Skin of body (tissue), 2 donors: Measurements from ENCODE around the gene TNIK.

GRCh38 chr3:171459918-171460654 lies at the start of gene TNIK:
TNIK (minus strand) TSS chr3:171460405.
- RAMPAGE, long total RNA: no peak

DNA sequence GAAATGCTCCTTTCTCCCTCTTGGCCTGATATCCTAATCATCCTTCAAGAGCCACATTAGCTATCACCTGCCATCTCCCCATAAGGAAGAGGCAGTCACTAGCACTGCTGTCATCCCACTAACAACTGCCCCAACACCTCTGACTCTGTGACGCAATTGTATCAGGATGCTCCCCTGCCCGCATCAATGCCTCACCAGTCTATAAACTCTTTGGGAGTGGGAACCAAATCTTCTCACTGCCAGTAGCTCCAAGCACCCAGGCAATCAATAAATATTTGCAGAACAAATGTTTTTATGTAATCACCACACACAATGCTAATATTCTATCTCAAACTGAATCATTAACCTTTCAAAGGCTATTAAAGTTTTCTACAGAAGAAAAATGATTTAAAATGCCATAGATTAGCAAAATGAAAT lies 131.4 kb downstream of the PLD1 start:
- RAMPAGE, long total RNA: no peak

DNA sequence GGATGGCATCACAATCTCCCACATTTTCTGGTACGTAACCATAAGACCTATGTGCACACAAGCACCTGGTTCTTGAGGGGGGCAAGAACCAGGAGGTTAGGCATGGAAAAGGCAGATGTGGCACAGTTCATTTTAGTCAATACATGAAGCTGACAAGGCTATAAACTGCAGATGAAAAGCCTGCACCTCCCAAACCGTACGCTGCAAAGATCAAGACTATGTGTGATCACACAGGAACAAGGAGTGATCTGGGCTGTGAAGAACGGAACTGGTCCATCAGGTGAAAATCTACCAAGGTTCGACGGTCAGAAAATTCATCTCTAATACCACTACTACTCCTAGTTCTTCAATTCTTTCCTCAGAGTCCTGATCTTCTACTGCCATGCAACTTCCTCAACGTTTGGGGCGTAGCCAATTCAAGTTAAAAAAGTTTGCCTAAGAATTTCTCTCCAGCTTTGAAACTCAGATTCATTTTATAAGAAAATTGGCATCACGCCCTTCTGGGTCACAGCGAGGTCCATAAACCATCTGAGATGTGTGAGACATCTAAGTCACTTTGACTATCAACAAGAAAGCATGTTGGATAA lies 41.9 kb downstream of the PLD1 start:
- RAMPAGE, long total RNA: no peak

DNA sequence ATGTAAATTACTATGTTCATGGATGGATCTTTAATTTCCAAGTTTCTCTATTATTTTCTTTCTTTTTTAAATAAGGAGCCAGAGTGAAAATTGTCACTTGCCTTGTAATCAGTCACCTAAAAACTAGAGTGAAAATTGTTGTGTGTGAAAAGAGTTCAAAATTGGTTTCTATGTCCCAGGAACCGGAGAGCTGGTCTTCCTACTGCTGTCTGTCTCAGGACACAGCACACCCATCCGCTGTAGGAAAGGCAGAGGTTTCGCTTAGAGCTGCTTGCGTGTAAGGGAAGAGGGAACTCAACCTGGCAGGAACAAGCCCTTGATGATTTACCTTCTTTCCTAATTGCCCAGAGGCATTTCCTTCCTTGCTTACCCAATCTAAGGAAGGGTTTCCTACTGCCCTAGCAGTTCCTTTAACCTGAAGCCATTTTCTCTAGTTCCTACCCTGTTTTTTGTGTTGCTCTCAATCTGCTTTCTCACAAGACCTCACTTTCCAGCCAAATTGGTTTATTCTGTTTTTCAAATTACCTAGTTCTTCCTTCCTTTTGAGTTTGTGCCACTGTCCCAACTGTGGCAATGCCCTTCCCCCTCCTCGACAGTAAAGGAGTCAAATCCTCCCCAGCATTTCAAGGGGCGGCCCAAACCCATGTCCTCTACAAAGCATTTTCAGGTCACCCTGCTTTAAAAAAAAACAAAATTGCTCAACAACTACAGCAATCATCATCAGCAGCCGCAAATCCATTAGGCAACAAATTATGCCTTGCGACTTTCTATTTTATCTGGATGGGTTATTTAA lies 33.0 kb downstream of the PLD1 start:
- RAMPAGE, long total RNA: no peak

GRCh38 chr3:171796682-171797335 lies 13.5 kb downstream of the PLD1 start:
- RAMPAGE, long total RNA: no peak

DNA sequence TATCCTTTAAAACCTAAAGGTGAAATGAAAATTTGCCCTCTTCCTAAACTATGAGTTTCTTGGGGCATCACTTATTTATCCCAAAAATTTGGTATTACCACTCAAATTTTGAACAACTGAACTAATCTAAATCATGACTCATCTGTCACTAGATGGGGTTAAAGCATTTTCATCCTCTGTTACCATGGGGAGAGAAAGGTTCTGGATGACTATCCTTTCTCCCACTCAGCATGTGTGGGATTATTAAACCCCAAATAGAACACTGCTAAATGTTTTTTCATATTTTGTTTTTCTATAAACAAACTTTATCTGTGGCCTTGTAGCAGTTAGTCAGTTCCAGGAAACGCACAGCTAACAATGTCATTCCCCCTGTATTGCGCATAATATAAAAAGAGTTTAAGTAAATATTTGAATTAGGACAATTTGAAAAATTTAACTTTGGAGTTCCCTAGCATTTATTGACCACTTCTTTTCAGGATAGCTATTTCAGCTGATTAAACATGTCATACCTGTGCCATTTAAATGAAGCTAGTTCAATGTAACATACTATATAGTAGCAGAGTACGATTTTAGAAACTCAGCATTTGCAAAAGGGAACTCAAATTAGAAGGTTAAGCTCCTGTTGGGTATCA lies 9.3 kb upstream of the TMEM212 start:
- RAMPAGE, long total RNA: no peak

- RAMPAGE, long total RNA: no peak
Measured at GRCh38 chr3:172143998-172144459, 104.7 kb downstream of the FNDC3B start.

GRCh38 chr3:172156067-172156978 lies 116.9 kb downstream of the FNDC3B start:
- RAMPAGE, long total RNA: no peak

DNA sequence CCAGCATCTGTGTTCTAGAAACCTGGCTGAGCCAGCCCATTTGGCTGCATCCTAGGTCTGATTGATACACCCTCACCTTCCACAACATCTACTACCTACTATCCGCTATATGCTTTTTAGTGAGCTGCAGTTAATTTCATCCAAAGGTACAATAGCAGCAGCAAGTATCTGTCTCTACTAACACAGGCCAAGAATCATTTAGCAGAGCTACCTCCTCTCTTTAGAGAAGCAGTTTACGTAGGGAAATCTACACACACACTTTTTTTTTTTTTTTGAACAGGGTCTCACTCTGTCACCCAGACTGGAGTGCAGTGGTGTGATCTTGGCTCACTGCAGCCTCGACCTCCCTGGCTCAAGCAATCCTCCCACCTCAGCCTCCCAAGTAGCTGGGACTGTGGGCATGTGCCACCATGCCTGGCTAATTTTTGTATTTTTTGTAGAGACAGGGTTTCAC lies 181.3 kb downstream of the GHSR start:
- RAMPAGE, long total RNA: no peak

DNA sequence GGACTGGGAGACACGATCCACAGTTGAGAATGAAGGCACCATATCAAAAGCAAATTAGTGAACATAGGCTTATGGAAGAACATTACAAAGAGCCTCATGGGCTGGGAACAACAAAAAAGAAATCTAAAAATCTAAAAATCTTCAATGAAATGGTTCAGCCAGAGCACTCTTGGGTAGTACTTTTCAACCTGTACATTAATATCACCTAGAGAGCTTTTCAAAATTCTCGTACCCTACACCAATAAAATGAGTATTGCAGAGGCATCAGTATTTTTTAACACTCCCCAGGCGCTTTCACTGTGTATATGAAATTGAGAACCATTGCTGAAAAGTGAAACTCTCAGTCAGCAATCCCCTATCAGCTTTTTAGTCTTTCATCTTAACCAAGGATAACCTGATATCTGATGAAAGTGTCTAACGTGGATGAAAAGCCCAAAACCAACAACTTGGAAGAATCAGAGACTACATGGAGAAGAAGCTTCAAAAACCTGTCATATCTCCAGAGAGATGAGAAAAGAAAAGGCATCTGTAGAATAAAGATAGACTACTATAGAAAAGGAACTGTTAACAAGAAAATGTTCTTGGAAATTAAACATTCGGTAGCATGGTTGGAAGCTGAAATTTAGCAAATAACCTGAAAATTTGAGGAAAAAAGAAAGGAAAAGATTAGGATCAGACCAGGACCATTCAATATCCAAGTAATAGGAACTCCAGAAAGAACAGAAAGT lies 45.8 kb downstream of the GHSR start:
- RAMPAGE, long total RNA: no peak

DNA sequence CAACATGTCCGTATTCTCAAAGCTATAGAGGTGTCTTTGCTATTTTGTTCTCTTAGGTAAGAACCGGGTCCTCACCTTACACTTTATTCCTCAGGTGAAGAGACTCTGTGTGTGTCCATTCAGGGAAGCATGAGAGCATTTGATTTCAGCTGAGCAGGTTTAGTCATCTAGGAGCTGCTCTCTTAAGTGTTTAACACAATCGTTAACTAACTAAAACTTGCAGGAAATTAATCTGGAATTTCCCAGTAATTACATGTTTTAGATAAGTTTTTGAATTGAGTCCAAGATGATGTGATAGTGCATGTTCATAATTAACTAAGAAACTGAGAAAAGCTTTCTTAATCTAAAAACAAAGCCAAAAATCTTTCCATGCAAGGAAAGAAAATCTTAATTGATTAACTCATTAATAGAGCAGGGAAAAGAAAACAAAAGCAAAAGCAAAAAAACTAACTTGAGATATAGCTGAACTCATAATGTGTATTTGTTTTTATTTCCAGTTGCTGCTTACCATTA lies 72.2 kb upstream of the TNFSF10 start:
- RAMPAGE, long total RNA: no peak

- RAMPAGE, long total RNA: no peak
Measured at GRCh38 chr3:172666672-172667085, 44.2 kb downstream of the NCEH1 start.

DNA sequence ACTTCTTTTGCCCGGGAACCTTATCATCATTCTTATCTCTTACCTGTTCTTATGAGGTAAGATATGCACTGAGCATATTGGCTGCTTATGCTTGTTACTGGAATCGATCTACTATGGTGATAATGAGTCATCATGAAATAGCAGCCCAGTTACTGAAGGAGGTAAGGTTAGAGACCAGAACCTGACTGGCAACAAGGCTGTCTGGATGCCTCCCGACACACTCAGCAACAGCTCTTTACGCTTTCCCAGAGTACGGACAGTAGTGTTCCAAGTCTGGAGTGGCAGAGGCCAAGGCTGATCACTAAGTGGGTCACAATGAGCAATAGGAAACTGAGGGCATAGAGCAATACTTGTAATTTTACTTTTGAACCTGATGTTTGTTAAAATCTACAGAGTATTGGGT lies 314.1 kb downstream of the NLGN1 start:
- RAMPAGE, long total RNA: no peak

DNA sequence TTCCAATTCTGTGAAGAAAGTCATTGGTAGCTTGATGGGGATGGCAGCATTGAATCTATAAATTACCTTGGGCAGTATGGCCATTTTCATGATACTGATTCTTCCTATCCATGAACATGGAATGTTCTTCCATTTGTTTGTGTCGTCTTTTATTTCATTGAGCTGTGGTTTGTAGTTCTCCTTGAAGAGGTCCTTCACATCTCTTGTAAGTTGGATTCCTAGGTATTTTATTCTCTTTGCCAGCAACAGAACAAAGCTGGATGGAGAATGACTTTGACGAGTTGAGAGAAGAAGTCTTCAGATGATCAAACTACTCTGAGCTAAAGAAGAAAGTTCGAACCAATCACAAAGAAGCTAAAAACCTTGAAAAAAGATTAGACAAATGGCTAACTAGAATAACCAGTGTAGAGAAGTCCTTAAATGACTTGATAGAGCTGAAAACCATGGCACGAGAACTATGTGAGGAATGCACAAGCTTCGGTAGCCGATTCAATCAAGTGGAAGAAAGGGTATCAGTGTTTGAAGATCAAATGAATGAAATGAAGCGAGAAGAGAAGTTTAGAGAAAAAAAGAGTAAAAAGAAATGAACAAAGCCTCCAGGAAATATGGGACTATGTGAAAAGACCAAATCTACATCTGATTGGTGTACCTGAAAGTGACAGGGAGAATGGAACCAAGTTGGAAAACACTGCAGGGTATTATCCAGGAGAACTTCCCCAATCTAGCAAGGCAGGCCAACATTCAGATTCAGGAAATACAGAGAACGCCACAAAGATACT lies 66.6 kb downstream of the NAALADL2 start:
- RAMPAGE, long total RNA: no peak

DNA sequence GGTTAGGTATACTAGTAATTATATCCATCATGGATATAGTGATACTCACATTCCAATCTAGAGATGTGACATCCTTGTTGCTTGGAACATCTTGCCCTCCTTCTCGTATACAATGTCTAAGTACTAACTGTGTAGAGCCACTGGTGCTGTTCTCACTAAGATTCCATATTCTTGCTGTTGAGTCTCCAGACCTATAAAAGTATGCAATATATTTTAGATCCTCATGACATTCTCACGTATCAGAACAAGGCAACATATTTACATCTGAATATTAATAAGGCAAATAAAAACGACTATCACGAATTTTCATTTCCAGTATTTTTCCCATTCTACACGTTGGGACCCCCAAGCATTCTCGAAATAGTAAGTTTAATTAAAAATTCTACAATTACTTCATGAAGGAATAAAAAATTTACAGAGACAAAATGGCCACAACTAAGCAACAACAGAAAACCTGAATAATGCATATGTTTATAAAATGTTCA lies 147.3 kb downstream of the TBL1XR1 start:
- RAMPAGE, long total RNA: no peak

- RAMPAGE, long total RNA: no peak
Measured at GRCh38 chr3:177053528-177054024, 143.7 kb downstream of the TBL1XR1 start.

DNA sequence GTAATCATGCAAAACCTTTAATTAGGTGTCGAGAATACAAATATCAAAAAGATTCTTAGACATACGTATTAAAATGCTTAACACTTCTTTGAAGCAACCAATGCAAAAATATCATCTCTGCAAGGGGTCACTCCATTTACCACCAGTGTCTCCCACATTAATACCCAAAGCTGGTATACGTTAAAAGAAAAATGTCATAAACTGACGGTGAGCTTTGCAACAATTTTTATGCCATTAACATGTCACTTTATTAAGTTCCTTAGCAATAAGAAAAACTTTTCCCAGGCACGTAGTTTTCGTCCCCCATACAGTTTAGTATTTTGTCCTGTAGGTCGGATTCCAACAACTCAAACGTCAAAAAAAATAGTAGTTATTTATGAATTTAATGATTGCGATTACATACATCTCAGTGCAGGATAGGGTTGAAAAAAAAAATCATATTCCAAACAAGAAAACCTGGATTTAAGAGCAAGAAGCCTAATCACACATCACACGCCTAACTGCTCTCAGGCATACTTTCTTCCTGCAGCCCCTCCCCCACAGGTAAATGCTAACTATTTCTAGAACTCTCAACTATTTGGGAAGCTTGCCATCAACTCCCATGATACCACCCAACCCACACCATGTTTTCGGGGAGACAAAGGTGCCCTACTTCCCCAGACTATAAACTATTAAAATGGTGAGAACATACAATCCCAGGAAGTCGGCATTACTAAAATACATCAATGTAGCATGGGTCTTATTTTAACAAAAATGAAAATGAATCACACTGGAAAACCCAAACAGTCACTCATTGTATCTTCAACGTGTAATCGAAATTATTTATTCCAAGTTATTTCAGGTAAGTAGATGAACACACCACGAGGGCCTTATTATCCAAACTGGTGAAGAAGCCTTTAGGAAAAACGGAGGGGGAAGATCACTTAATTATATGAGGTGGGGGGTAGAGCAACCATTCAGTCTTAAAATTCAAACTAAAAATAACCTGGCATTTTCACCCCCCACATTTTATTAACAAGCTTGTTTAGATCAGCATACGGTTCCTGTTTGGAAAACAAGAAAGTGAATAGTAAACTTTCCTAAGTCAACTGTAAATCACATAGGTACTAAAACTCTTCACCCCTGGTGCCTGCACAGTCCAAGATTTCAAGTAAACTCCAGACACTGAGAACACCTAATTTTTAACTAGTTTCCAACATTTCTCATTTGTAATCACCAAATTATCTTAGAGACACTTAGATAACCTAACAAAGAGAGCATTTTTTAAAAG lies 2.1 kb downstream of the TBL1XR1 start:
- RAMPAGE, long total RNA: no peak

- RAMPAGE, long total RNA: no peak
Measured at GRCh38 chr3:177246709-177247293, 49.5 kb upstream of the TBL1XR1 start.

- RAMPAGE, long total RNA: no peak
Measured at GRCh38 chr3:177358234-177358979, 161.1 kb upstream of the TBL1XR1 start.

GRCh38 chr3:177452309-177453342 lies 255.3 kb upstream of the TBL1XR1 start:
- RAMPAGE, long total RNA: no peak